RPMI7951 (cell line): ENCODE results near the gene WT1.

DNA sequence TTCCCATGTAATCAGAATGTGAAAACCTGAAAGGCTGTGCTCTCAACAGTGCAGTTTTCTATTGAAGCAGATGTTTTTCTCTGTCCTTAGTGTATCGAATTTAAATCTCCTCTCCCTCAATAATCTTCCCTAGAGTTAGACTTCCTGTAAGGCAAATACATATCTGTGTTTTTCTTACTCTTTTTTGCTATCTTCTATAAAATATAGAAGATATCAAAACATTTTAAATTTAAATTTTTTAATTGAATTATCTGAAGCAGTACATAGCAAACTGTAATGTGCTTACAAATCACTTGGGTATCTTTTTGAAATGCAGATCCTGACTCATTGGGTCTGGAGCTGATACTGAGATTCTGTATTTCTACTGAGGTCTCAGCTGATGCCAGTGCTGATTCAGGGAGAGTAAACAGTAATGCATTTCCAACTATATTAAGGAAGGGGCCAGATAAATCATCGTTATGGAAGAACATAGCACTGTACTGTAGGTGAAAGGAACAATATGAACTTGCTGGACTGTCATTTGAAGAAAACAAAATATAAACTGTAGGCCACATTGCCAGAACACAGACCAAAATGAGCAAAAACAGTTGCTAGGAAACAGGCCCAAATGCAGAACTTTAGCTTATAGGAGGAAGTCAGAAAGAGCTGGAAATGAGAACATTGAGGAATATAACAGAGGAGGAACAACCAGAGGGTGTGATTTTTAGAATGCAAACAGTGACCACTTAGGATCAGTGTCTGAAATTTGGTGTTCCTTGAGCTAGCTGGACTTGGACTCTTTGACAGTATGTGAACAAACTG lies 3.2 kb downstream of the ARL14EP start:
- RAMPAGE, long total RNA: no peak

GRCh38 chr11:30584622-30584960 lies 1.6 kb downstream of the MPPED2 start:
- RAMPAGE, long total RNA: no peak

- RAMPAGE, long total RNA: no peak
Measured at GRCh38 chr11:31321305-31321768, 48.2 kb downstream of the DCDC1 start.

DNA sequence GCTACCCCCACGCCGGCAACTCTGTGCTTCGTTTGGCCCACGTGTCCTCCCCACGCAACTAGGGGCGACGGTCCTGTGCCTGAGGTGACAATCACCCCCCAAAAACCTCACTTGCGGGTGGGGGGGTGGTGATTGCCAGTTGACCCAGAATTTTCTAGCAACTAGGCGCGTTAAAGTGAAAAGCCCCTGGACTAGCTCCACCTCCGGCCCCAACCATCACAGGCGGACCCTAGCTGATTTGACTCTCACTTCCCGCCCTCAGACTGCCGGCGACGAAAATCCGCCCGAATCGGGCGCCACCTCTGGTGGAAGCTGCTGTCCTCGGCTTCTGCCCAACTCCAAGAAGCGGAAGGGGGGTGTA lies 12.6 kb downstream of the PAX6 start:
- RAMPAGE, long total RNA: no peak

GRCh38 chr11:32005904-32006431 lies 84.9 kb upstream of the RCN1 start:
- RAMPAGE, long total RNA: no peak

GRCh38 chr11:32312737-32313394 lies 122.5 kb downstream of the WT1 start:
- RAMPAGE, long total RNA: no peak

DNA sequence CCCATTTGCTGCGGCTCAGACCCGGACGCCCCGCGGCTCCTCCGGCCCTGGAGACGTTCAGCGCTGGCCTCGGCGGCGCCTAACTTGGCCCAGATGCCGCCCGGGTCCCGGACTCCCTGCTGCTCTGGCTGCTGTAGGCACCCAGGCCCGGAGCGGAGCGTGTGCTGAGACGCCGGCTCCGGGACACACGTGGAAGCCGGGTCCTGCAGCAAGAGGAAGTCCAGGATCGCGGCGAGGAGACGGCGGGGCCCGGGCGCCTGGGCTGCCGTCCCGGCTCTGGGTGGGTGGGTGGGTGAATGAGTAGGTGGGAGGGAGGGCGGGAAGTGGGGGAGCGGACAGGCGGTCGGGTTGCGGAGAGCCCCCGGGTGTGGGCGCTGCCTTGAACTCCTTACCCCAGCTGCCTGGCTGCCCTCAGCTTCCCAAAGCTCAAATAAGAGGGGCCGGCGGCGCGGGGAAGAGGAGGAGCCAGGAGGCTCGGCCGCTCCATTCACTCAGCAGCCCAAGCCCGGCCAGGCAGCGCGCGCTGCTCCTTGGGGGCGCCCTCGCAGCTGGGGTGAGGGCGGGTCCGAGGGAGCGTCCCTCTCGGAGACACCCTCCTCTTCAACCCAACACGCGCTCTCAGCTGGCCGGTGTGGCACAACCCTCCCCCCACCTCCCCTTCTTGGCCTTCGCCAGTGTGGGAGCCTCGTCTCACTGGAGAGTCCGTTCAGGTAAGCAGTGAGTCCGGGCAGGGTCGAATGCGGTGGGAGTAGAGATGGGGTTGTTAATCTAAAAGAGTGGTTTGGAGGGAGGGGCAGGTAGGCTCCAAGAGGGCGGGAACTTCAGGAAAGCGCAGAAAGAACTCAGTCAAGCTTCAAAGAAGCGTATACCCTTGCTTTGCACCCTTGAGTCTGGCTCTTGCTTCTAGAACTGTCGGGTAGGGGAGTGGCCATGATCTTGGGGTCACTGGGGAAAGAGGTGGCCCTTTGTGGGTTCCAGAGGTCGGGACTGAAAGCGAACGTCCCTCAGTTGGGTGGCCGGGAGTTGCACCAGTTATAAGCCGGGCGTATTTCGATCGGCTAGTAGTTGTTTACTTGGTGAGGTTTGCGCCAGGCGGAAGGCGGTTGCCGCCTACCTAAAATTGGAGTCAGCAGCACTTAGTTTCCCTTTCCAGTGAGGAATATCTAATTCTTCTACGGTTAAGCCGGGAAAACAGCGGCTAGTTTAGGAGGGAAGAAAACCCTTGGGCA lies at the start of gene WT1:
Gene WT1 (minus strand): TSS at position 403 of the 1,229 bp plus-strand sequence.
- RAMPAGE, long total RNA: no peak

DNA sequence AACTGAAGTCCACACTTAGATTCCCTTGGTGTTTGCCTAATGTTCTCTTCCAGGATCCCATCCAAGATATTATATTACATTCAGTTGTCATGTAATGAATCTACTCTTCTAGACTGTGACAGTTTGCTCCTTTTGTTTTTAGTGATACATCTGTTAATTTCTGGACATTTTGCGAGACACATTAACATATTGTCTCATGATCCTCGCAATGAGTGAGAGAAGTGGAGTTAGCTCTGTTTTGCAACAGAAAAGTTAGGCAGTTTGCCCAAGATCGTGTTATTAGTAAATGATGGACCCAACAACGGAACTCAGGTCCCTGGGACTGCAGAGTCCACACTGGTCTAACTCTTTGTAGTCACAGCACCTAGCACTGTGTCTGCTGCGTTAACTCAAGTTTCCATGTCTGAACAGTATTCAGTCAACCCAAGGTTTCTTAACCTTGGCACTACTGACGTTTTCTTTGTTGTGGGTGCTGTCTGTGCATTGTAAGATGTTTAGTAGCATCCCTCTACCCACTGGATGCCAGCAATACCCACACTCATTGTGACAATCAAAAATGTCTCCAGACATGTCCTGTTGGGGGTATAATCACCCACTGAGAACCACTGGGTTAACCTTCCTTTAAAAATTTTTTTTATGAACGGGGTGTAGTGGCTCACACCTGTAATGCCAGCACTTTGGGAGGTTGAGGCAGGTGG lies 3.2 kb downstream of the DEPDC7 start:
- RAMPAGE, long total RNA: no peak

DNA sequence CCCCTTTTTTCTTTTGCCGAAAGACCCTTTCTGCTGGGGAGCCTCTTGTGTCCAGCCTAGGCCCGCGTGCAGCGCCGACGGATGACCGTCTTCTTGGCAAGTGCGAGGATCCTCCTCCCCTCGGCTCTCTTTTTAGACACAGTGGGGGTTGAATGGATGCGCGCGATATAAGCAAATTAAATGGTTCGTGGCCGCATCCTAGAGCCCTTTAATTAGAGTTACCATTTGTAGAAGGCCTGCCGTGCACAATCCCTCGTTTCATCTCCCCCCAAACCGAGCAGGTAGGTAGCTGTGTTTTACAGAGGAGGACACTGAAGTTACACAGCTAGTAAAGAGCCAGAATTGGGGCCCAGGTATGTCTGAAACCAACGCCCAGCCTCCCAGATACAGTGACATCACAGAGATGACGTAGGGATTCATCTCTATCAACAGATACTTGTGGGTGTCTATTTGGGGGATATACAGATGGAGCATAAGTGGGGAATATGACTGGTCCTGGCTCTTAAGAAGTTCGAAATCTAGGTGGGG lies 799 bp downstream of the TCP11L1 start:
- RAMPAGE, long total RNA: no peak

GRCh38 chr11:33324357-33325042 lies 51.4 kb upstream of the KIAA1549L start:
- RAMPAGE, long total RNA: no peak

GRCh38 chr11:33694822-33695606 lies 5.6 kb downstream of the C11orf91 start:
- RAMPAGE, long total RNA: no peak

- RAMPAGE, long total RNA: no peak
Measured at GRCh38 chr11:33705675-33706132, 5.1 kb upstream of the C11orf91 start.

DNA sequence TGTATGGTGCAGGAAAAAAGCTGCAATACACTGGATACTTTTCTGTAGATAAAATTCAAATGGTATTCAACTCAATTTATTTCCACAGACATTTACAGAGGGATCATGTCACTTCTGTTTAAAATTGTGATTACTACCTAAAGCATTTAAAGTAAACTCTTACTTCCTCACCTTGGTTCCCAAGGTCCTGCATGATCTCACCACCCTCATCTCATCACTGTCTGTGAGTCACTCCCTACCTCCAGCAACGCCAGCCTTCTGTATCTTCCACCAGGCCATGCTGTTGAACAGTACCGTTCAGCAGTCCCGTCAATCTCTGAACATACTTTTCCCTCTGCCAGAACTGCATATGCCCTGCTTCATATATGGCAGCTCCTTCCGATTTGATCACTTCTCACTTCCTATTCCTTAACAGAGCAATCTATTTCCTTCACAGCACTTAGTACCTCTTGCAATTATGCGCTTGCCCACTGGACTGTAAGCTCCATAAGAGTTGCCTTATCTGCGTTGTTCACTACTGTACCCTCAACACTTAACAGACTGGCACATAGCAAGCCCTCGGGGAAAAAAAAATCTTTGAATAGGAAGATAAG lies 2.0 kb downstream of the FBXO3 start:
- RAMPAGE, long total RNA: no peak

GRCh38 chr11:33892743-33893439 lies 1.0 kb upstream of the LMO2 start:
- RAMPAGE, long total RNA: no peak

GRCh38 chr11:34141539-34142099 lies 36.2 kb downstream of the NAT10 start:
- RAMPAGE, long total RNA: no peak

DNA sequence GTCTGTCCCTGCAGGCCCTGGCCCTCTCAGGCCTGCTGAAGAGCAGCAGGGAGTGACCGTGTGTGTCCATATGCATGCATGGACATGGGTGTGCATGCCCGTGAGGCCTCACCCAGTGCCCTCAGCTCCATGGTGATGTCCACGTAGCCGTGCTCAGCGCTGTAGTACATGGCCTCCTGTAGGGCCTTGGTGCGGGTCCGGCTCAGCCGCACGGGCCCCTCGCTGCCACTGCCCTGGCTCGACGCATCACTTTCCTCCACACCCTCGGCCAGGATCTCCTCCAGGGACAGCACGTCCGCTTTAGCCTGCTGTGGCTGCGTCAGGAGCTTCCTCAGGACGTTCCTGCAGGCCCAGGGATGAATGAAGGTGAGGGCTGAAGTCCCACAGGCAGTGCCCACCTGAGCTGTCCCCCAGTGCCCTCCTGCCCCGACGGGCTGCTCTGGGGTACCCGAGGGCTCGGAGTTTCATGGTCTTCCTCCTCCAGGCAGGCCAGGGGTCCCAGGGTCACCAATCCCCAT lies 57.1 kb downstream of the NAT10 start:
- RAMPAGE, long total RNA: no peak

DNA sequence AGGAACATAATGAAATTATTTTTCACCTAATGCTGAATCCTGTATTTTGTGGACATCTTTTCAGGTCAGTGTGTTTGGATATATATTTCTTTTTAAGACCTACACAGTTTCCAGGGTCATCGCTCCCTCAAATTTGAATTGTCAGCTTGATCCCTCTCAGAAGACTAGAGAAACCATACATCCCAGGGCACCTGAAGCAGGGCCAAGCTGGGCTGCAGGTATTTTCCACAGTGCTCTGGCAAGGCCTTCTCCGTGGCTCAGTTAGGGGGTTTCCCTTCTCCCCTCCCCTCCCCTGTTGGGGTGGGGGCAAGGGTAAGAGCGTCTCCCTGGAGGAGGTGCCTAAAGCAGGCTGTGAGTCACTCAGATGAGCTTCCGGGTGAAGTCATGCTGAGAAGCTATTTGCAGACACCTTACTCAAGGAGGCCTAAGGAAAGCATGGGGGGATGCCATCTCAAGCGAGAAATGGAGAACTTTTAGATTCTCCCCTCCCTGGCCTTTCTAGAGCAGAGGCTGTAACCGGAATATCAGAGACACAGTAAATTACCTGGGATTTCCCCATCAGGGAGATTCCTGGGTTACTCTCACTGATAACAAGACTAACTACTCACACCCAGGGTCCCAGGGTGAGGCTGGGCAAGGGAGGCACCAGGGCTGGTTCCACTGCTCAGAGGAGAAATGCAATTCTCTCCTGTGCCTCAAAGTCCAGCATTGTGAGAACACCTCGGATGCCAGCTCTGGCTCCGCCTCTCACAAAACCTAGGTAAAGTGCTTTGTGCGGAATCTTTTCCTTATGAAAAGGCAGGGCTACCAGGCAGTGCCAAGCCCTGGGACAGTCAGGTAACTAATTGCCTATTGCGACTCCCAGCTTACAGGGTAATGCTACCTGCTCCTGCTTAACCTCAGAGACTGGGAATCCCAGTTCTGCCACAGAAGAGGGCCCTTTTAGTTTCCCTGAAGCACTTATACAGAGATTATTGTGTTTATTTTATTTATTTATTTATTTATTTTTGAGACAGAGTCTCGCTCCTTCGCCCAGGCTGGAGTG lies 123.6 kb downstream of the ABTB2 start:
- RAMPAGE, long total RNA: no peak

- RAMPAGE, long total RNA: no peak
Measured at GRCh38 chr11:34250659-34251515, 106.9 kb downstream of the ABTB2 start.

GRCh38 chr11:34403247-34403960 lies 35.3 kb upstream of the CAT start:
- RAMPAGE, long total RNA: no peak

DNA sequence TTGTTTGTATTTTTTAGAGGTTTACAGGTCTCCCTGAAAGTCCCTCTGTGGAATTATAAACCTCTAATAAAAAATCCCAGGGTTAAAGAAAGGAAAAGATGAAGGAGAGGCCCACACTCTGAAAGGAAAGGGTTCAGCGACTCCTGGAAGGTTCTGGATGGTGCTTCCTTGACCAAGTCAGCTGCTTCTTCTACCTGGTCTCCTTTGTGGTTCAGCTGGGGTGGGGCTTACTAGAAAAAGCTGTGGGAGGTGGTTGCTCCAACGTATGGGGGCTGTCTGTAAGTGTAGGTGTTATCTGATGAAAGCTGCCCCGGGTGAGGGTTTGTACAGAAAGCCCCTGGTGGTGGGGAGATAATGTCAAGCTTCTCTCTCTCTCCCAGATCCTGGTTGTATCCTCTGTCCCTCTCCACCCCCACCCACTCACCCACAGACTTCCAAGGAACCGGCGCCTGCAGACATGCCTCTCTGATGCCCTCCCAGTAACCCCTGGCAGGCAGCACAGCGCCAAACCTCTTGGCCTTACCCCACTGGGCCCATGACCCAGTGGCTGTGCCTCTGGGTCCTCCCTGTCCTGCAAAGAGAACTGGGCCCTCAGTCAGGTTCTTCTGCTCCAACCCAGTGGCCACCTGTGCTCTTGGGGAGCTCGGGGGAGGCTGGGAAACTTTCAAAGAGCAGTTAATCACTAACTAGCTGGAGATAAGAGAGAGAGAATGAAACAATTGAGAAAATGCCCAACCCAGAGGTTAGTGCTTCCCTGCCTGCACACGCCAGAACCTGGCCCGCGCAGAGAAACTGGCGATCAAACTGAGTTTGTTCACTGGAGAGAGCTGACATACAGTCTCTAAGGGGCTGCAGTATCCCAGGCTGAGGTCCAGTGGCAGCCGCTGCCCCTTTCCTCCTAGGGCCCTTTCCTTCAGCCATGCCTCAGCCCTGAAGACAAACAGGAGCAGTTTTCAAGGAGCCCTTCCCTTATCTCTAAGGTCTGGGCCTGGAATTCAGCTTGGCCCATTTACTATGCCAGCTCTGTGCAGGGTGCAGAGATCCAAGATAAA lies 20.4 kb upstream of the EHF start:
- RAMPAGE, long total RNA: no peak